ENCODE data around the genes SPAAR and ALDH1B1.

DNA sequence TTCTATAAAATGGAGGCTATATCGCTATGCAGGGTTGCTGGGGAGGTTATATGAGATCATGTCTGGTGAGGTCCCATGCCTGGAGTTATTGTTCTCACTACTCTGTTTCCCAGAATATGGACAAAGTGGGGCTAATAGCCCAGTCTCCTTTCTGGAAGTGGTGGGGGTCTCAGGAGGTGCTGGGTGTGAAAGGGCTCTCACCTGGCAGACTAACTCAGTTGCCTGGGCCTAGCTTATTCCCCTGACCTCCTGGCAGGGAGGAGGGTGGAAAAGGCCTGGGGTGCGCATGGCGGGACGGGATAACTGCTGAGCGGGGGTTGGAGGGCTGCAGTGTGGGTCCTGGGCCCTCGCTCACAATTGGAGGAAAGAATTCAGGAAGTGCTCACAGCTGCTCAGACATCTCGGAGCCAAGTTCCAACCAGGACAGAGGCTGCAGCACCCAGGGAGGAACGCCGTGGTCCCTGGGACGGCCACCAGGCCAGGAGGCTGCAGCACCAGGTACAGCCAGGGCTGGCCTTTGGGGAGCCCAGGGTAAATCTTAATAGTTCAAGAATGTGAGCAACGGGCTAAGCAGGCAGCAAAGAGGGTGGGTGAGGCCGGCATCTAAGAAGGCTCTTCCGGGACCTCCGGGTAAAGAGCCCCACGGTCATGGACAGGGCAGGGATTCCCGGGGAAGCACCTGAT is at the start of gene SPAAR:
SPAAR (plus strand) TSS at position 424 of the 684 bp plus-strand sequence.
- PRO-cap, result unidirectional peak, plus-strand start at position 426 of the sequence
- RRBS, result 83% methylated on average over 1 of the region's 16 CpGs

DNA sequence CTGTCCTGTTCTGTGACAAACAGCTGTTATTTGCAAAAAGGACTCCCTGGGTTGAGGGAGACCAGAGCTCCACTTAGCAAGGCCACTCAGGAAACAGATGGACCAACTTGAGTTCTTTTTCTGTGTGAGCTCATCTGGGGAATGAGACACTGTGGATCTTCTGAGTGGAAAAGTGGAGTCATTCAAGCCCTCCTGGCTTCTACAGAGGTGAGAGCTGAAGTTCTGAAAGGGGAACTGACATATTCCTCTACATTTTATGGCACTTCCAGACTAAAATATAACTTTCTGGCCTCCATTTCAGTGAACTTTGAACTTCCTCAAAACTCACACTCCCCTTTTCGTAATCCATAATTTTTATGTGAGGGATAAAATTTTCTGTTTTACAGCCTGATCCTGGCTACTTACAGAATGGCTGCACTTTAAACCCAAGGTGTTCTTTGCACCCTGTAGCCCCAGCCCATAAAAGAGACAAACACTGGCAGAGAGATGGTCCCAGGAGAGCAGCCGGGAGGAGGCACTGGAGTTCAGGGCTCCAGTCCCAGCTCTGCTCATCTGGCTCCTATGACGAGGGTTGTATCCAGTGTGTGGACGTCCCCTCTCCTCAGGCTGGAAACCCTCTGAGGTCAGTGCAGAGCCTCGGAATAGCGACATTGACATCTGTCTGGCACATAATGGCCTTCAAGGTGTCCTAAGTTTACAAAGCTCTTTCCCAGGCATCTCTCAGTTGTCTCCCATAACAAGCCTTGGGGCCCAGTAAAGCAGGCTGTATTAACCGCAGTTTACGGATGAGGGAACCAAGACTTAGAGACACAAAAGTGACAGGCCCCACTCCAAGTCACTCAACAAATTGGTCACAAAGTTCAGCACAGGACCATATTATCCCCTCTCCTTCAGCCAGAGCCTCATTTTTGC is 11.0 kb downstream of the SPAAR start:
- PRO-cap, result no peak
- RRBS, result no CpG with 5 or more reads among the region's 8 CpGs

GRCh38 chr9:35948751-35949459 is 9.0 kb downstream of the OR2S2 start:
- PRO-cap, result no peak
- RRBS, result no CpG with 5 or more reads among the region's 2 CpGs

GRCh38 chr9:36090918-36091449 is 45.5 kb upstream of the GLIPR2 start:
- PRO-cap, result no peak
- RRBS, result no CpG with 5 or more reads among the region's 5 CpGs

- PRO-cap, result no peak
- RRBS, result no CpG with 5 or more reads among the region's 4 CpGs
Measured at GRCh38 chr9:36252254-36252518, 6.1 kb downstream of the GNE start.

GRCh38 chr9:36355200-36355802 is 44.8 kb downstream of the RNF38 start:
- PRO-cap, result no peak
- RRBS, result no CpG with 5 or more reads among the region's 1 CpG

DNA sequence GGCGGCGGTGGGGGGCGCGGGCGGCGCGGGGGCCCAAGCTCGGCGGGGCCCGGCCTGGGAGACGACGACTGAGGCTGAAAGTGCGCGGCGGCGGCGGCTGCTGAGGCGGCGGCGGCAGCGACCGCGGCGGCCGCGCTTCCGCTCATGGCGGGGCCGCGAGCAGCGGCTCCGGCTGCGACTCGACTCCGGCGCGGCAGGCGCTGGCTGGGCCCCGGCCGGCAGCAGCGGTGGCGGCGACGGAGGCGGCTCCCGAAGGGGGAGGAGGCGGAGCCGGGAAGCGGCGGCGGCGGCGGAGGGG is 85.3 kb upstream of the MELK start:
- PRO-cap, result bidirectional peak, plus-strand start outside the sequence, minus-strand start at position 181 of the sequence
- RRBS, result under 1% methylated on average over 27 of the region's 53 CpGs

- PRO-cap, result no peak
- RRBS, result 53% methylated on average over 3 of the region's 14 CpGs
Measured at GRCh38 chr9:37001805-37002465, 32.1 kb downstream of the PAX5 start.

DNA sequence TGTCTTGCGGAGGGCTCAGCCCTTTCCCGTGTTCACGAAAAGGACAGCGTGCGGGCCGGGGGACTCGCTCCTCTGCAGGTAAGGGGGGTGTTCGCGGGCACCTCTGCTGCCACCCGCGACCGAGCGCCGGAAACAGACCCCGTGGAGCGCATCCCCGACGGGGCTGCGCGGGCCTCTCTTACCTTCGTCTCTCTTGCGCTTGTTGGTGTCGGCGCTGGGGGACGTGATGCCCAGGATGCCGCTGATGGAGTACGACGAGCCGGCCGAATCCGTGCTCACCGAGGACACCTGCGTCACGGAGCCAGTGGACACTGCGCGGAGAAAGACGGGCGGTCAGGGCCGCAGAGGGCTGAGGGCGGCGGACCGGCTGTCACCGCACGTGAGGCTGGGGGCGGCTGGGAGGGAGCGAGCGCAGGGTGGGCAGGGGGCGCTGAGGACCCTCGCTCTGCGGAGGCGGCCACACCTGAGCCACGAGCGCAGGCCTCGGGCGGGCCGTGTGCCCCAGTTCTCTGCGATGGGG is 31.5 kb downstream of the PAX5 start:
- PRO-cap, result no peak
- RRBS, result 6% methylated on average over 25 of the region's 57 CpGs

DNA sequence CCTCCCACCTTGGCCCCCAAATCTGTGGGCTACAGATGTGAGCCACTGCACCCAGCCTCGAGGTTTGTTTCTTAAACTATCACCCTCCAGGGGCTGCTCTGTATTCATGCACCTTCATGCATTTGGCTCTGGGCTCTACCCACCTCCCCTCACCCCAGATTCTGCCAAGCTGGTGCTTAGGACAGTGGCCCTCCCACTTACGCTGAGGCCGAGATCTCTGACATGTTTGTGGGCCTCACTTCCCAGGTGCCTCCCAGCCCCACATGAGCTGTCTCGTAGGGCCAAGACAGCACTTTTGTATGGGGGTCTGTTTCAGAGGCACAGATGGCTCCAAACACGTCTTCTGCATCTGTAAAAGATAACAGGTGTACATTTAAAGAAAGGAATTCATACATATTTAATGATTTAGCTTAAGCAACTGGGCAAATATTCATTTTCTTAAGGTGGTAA is 28.0 kb upstream of the GRHPR start:
- PRO-cap, result no peak
- RRBS, result no CpG with 5 or more reads among the region's 5 CpGs

- PRO-cap, result no peak
- RRBS, result 42% methylated on average over 3 of the region's 20 CpGs
Measured at GRCh38 chr9:37412202-37413169, 10.0 kb upstream of the GRHPR start.

GRCh38 chr9:37424907-37425788 is 2.7 kb downstream of the GRHPR start:
- PRO-cap, result no peak
- RRBS, result 63% methylated on average over 4 of the region's 22 CpGs

DNA sequence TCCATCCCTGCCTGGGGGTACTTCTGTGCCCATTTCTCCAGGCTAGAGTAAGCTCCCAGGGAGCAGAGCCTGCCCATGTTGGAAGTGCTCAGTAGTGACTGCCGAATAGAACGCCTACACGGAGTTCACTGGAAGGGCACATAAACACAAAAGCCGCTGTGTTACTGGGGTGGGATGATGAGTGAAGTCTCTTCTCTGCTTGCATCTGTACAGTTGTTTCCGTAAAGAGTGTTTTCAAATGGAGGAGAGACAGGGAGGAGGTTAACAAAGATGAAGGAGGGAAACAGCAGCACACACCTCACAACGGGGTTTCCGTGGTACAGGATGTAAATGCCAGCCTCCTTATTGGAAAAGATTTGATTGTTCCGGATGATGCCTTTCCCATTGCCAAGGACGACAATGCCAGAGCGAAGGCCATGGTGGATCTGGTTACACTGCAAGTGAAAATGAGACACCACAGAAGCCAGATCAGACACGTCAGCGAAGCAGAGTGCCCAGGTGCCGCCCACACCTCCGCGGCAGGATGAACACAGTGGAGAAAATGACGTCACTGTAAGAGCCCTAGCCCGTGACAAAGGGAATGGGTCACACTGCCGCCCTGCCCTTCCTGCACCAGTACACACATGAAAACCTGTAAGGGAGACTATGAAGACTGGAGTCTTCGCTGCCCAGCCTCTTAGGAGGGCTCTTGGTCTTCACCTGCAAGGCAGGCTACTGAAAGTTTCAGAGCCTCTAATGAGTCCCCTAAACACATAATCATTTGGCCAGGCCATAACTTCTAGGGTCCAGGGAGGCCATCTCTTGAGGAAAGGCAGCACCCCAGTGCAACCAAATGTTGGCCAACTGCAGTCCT is 43.3 kb downstream of the POLR1E start:
- PRO-cap, result bidirectional peak, plus-strand start at position 590 of the sequence, minus-strand start at position 442 of the sequence
- RRBS, result no CpG with 5 or more reads among the region's 19 CpGs

GRCh38 chr9:37689779-37690056 is 39.0 kb downstream of the FRMPD1 start:
- PRO-cap, result no peak
- RRBS, result no CpG with 5 or more reads among the region's 1 CpG

- PRO-cap, result no peak
- RRBS, result no CpG with 5 or more reads among the region's 4 CpGs
Measured at GRCh38 chr9:38073292-38073722, 4.3 kb upstream of the SHB start.

- PRO-cap, result no peak
- RRBS, result no CpG with 5 or more reads among the region's 6 CpGs
Measured at GRCh38 chr9:38170675-38171217, 101.7 kb upstream of the SHB start.

DNA sequence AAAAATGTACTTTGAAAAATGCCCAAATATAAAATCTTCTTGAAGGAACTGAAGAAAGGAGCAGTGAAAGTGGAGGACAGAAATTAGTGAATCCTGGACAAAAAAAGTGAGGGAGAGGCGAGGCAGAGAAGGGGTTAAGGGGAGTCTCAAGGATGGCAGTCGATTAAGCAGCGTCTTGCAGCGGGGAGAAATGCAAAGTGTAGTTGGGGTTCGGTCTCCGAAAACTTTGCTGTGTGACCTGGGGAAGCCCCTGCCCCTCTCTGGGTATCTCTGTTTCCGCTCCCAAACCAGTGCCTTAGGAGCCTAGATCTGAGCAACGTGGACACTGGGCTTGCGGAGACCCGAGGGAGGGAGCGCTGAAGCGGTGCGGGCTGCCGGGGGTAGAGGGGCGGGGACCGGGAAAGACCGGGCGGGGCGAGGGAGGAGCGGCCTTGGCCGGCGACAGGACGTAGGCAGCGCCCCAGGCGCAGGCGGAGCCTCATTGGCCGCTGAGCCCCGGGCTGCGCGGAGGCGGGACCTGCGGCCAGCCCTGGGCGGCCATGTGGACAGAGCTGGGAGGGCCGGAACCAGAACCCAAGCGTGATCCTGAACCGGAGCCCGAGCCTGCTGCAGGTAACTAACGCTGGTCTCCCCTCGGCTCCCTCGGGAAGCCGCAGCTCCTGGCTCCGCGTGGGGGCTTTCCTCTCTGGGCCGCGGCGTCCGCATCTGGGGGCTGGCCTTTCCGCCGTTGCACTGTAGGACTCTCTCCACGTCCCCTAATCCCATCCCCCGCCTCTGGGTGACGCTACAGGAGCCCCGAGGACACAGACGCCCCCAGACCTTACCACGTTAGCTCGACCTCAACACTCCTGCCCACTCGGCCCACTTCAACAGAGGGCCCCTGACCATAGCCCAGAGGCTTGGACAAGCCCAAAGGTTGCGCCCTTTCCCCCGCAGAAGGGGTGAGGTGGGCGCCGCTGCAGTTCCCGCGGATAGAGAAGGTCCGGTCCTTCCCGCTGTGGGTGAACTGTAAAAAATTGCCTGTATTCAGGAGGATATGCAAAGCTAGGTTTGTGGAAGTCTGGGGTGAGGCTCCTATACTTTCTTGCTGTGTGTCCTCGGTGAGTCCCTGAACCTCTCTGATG is at the start of gene ALDH1B1:
ALDH1B1 (plus strand) TSS at position 507 of the 1,124 bp plus-strand sequence.
- PRO-cap, result bidirectional peak, plus-strand start at position 481 of the sequence, minus-strand start at position 397 of the sequence
- RRBS, result 1% methylated on average over 19 of the region's 66 CpGs

DNA sequence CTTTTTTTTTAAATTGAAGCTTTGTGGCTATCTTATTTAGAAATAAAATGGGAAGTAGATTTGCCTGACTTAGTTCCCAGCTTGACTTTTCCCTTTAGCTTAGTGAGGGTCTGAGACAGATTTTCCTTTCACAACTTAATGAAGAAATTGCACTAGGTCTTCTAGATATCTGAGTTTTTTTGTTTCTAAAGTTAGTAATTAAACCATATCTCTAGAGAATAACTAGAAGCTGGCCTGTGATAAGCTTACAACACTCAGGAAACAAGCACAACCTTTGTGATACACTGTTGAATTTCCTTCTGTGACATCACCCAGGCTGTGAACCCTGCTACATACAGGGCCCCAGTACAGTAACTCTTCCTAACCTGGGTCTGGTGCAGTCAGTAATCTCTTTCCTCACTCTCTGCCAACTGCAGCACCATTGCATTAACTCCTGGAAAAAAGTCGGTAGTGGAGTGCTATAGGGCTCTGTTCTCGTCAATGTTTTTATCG is 10.5 kb upstream of the IGFBPL1 start:
- PRO-cap, result no peak
- RRBS, result no CpG with 5 or more reads among the region's 3 CpGs

GRCh38 chr9:40584033-40584889 is 544.2 kb downstream of the FOXD4L6 start:
- PRO-cap, result no peak
- RRBS, result no CpG with 5 or more reads among the region's 113 CpGs

DNA sequence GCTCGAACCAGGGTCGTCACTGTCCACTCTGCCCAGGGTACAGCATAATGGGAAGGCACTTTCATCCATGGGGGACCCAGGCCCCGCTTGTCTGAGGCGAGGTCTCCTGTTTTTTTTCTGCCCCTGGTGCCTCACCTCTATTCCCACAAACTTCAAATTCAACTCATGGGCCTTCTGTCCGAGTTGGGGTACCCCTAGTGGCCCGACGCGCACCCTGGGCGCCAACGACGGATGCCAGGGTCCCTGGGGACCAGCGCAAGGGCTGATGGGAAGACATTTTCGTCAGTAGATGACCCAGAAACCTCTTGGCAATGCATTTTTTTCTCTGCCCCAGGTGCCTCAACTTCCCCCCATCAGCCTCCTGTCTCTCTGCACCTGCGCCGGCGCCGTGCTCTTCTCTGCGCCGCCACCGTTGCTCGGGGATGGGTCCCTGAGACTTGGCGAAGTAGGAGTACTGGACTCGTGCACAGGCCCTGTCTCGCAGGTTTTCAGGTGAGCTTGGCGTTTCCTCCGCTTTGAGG is 168.6 kb upstream of the ZNG1F start:
- PRO-cap, result no peak
- RRBS, result no CpG with 5 or more reads among the region's 26 CpGs

Data from kidney (tissue), 2 donors.